Calu3 (cell line): Measurements from ENCODE around the genes CDK5, GBX1 and ASB10.

GRCh38 chr7:150585241-150585463, 18.0 kb downstream of the GIMAP4 start:
- PRO-cap = no peak

DNA sequence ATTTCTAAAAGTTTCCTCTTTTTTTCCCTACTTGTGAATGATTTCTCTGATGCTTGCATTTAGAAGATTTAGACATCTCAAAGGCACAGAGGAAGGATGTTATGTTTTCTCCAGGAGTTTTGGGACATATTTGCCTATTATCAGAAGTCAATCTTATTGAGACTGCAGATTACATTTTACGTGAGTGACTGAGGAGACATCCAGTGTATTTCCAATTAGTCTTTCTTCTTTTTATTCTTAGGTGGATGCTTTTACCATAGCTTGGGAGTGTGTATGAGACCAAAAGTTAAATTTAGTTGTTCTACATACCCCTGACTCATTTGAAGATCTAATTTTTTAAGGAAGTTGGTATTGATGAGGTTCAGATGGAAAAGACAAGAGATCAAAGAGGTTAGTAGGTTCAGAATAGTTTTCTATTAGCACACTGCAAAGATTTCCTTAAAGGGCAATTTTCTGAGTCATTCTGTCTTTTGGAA, 12.4 kb downstream of the GIMAP6 start:
- PRO-cap = no peak

- PRO-cap = no peak
These were observed 694 bp downstream of the GIMAP2 start for GRCh38 chr7:150686083-150686717.

- PRO-cap = no peak
These were observed 753 bp downstream of the TMEM176B start for GRCh38 chr7:150799427-150799794.

- PRO-cap = no peak
These were observed 339 bp downstream of the TMEM176B start for GRCh38 chr7:150799795-150800255.

GRCh38 chr7:150951228-150951868, 26.8 kb downstream of the KCNH2 start:
- PRO-cap = no peak

DNA sequence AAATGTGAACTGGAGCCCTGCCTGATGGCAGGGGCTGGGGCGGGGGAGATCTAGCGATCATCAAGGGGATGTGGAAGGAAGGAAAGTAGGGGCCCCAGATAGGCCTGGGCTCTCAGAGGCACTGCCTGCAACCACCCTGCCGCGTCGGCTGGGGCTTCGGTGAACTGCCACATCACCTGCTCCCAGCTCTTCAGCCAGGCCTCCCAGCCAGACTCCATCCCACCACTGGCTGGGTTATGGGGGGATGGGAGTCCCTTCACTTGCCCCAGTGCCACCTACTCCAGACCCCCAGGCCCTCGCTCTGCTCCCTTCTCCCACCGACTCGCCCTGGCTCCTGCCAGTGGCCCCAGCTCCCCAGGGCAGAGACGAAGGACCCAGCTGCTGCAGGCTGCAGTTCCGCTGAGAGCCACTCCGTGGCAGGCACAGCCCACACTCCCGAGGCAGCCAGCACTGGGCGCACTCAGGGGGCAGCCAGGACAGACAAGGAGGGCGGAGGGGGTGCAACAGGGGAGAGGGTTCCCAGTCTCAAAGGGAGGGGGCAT, 15.3 kb downstream of the KCNH2 start:
- PRO-cap = no peak

DNA sequence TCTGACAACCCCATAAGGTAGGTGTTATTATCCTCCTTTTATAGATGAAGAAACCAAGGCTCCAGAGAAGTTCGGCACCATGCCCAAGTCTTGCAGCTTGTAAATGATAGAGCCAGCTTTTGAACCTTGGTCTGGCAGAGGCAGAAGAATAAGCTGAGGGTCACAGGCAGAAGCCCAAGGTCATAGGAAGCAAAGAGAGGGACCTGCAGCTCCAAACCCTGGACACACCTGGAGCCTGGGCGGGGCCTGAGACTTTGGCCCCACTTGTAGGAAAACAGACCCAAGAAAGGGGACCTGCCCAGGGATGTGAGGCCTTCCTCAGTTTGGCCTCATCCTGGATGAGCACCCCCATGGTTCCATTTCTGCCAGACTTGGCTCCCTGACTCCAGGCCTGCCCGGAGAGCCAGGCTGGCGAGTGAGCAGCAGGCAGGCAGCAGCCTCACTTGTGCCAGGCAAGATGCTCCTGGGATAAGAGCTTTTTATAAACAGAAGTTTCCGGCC, 2.5 kb downstream of the KCNH2 start:
- PRO-cap = no peak

GRCh38 chr7:151008506-151009515, 15.5 kb downstream of the ATG9B start:
- PRO-cap = unidirectional peak, minus-strand start at chr7:151008821

DNA sequence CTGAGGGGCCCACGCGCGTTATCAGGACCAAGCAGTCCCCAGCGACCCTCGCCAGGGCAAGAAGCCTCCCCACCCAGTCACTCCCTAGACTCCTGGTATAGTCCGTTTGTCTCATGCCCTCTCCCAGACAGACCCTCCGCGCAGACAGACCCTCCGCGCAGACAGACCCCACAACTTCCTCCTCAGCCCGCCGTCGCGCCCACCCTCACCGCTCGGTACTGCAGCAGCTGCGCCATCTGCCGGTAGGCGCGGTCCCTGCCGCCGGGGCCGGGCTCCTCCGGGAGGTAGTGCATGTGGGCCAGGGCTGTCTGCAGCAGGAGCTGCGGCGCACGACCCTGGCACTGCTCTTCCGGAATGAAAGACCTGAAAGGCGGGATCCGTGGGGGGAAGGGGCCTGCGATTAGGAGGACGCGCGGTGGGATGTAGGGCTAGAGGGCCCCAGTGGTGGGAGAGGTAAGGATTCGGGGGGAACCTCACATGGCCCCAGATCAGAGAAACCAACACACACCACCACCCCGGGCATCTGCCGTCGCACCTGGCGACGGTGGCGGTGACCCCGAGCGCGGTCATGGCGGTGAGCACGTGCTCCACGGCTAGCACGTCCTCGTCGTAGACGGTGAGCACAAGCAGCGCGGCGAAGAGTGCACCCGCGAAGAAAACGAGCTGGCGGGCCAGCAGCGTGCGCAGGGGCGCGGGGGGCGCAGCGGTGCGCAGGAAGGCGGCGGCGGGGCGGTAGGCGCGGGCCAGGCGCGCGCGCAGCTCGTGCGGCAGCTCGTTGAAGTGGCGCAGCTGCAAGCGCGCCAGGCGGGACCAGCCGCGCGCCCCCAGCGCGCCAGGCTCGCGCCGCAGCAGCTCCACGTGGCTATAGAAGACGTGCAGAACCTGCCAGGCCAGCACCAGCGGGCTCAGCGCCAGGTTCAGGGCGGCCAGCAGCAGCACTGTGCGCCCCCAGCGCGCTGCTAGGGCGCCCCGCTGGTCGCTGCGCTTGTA, 5.9 kb downstream of the ATG9B start:
- PRO-cap = no peak

DNA sequence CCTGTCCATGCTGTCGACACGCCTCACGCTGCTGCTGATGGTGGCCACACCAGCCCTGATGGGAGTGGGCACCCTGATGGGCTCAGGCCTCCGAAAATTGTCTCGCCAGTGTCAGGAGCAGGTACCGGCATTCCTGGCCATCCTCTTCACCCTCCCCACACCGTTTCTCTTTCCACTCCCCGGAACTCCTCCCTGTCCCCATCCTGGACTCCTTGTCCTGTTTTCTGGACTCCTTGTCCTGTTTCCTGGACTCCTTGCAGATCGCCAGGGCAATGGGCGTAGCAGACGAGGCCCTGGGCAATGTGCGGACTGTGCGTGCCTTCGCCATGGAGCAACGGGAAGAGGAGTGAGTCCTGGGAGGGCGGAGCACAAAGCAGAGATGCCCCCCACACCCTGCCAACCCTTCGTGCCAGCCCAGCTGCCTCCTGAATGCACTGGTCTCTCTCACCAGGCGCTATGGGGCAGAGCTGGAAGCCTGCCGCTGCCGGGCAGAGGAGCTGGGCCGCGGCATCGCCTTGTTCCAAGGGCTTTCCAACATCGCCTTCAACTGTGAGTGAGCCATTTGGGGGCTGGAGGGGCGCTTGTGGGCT, 7.5 kb downstream of the ABCB8 start:
- PRO-cap = no peak

GRCh38 chr7:151057530-151058610, at the start of gene CDK5:
CDK5 (minus strand) TSS chr7:151057897.
- PRO-cap = bidirectional peak, plus-strand start at chr7:151058254, minus-strand start at chr7:151057894

- PRO-cap = no peak
These were observed 1.8 kb downstream of the AGAP3 start for GRCh38 chr7:151088094-151088364.

GRCh38 chr7:151123309-151124283, 37.3 kb downstream of the AGAP3 start:
- PRO-cap = no peak

GRCh38 chr7:151142231-151143012, 25.1 kb downstream of the GBX1 start:
- PRO-cap = no peak

- PRO-cap = no peak
These were observed at the start of gene GBX1 for GRCh38 chr7:151167461-151168372. GBX1 (minus strand) TSS chr7:151167694.

DNA sequence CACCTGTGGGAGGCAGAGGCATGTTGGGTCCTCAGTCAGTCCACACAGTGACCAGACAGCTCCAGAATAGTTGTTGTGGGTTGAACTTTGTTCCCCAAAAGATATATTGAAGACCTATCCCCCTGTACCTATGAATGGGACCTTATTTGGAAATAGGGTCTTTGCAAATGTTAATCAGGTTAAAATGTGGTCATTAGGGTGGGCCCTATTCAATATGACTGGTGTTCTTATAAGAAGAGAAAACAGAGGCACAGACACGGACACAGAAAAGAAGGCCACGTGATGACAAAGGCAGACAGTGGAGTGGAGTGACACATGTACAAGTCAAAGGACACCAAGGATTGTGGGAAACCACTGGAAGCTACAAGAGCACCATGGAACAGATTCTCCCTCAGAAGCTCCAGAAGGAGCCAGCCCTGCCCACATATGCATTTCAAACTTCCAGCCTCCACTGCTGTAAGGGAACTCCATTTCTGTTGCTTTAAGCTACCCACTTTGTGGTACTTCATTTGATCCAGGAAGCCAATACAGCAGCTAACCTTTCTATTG, 9.3 kb upstream of the GBX1 start:
- PRO-cap = no peak

GRCh38 chr7:151187128-151188063, at the start of gene ASB10:
ASB10 (minus strand) TSS chr7:151187250.
- PRO-cap = no peak

DNA sequence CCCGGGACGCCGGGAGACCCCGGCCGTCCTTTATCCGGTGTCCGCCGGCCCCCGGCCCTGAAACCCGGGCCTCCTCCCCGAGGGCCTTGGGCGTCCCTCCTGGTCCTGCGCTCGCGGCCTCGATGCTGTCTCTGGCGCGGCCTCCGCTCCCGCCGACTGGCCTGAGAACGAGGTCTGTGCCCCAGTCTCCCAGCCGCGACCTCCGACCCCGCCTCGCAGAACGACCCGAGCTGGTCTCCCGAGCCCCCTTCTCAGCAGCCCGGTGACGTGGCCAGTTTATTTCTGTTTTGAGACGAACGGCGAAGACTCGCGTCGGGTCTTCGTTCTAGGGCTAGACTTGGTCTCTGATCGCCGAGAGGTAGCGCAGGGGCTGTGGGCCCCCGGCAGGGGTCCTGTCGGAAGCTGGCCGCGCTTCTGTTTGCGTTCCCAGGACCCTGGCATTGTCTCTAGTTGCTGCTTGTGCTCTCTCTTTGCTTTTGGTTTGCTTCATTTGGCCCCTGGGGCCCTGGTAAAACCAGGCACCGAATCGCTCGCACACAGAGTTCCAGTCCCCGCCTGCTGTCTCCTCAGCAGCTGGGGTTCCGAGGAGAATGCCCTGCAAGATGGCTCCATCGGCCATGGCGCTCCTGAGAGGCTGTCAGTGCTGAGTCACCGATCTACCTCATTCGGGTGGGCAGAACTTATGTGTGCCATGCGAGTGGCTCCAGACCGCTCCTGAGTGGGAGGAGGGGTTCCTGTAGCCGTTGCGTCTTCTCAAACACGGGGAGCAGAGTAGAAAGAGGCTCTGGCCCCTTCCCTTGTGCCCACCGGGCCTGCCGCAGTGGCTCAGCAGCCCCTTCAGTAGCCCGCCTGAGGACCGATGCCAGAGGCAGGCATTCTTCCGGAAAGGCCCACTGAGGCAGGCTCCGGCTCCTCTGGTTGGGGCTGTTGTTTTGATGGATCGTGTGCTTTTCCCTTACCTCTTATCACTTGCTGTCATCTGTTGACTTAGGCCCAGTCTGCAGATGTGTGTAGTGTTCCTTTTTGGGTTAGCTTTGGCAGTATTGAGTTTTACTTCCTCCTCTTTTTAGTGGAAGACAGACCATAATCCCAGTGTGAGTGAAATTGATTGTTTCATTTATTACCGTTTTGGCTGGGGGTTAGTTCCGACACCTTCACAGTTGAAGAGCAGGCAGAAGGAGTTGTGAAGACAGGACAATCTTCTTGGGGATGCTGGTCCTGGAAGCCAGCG, 775 bp downstream of the CHPF2 start:
- PRO-cap = bidirectional peak, plus-strand start at position 664 of the sequence, minus-strand start at position 592 of the sequence

- PRO-cap = no peak
These were observed 657 bp upstream of the SMARCD3 start for GRCh38 chr7:151249015-151249687.